Neuron (in vitro differentiated cells): Measurements from ENCODE around the gene TM4SF18.

GRCh38 chr3:149333117-149334094 lies at the start of gene TM4SF18:
Gene TM4SF18 (minus strand): TSS chr3:149333636.
- PRO-cap = no peak

GRCh38 chr3:149366755-149367507 lies 10.5 kb downstream of the TM4SF1 start:
- PRO-cap = no peak

- PRO-cap = no peak
Measured at GRCh38 chr3:149393514-149393713, 16.0 kb upstream of the TM4SF1 start.

DNA sequence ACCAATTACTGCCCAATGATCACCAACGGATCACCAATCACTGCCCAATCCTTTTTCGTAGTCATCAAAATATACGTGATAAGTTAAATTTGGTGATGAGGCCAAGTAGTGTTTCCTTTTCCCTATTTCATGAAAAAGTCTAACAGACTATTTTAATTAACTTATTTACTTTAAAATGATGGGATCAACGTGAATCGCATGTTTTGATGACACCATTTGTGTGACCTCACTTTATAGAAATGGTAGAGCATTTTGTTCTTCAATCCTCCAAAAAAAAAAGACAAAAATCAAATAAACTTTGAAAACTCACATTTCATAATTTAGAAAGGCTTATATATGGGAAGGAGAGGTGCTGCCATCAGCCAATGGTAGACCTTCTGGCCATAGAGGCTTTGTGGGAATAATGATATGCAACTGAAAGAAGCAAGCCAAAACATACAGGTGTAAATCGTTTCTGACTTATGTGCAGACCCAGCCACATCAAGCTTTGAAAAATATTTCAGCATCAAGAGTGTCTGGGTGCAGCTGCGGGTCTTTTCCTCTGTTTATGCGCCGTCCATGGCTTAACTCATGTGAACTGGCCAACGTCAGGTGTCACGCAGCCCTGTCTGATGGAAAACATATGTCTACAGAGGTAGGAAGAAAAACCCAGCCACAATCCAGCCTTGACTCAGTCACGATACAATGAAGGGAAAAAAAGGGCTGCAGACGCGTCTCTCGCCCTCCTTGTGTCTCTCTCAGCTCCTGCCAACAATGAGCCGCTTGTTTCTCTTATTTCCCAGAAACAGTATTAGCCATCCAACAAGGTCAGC lies 79.0 kb downstream of the TM4SF4 start:
- PRO-cap = no peak

DNA sequence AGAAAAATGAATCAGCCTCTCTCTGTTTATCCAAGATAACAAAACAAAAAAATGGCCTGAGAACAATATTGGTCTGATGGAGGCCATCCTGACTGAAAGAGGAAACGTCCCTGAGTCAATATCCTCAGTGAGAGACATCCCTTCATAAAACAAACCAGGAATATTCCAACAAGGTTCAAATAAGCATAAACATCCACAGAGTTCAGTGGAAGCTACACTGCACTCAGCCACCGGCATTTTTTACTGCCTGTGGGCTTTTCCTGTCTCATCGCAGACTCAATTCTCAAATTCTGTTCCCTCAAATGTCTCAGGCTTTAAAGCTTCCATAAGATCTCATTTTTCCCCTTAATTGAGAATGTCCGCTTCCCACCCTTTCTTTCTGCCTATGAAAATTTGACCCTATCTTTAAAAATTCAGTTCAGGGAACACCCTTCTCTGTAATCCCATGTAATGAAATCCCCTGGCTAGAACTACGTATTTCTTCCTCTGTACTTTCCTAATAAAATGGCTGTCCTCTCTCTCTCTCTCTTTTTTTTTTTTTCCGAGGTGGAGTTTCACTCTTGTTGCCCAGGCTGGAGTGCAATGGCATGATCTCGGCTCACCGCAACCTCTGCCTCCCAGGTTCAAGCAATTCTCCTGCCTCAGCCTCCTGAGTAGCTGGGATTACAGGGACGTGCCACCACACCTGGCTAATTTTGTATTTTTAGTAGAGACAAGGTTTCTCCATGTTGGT lies 41.7 kb downstream of the WWTR1 start:
- PRO-cap = no peak

- PRO-cap = no peak
Measured at GRCh38 chr3:149701937-149702361, 44.1 kb upstream of the WWTR1 start.

GRCh38 chr3:149860156-149861220 lies 47.5 kb downstream of the RNF13 start:
- PRO-cap = no peak

DNA sequence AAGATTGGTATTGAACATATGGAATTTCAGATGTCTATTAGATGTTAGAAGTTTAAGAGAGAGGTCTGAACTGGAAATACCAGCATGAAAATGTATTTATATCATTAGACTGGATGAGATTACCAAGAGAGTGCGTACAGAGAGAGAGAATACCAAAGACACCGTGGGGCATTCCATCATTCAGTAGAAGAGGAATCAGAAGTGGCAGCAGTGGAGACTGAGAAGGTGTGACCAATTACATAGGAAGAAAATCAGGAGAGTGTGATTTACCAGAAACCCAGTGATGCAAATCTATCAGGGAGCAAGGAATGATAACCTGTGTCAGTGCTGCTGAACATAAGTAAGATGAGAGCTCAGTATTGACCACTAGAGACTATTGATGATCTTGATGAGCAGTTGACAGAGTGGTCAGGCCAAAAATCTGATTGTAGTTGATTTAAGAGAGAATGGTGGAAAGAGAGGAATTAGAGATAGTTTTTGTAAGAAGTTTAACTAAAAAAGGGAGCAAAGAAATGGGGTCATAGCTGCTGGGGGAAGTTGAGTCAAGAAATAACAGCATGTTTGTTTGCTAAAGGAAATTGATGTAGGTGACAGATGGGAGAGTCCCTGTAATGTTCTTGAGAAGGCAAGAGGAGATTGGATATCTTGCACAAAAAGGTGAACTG lies 46.3 kb downstream of the PFN2 start:
- PRO-cap = no peak

- PRO-cap = no peak
Measured at GRCh38 chr3:149970682-149970789, 159 bp downstream of the PFN2 start.

- PRO-cap = no peak
Measured at GRCh38 chr3:149971885-149972010, 1.1 kb upstream of the PFN2 start.

GRCh38 chr3:150235939-150236309 lies 172.2 kb upstream of the TSC22D2 start:
- PRO-cap = no peak

GRCh38 chr3:150237384-150238001 lies 170.6 kb upstream of the TSC22D2 start:
- PRO-cap = no peak

GRCh38 chr3:150255219-150255983 lies 152.7 kb upstream of the TSC22D2 start:
- PRO-cap = no peak

DNA sequence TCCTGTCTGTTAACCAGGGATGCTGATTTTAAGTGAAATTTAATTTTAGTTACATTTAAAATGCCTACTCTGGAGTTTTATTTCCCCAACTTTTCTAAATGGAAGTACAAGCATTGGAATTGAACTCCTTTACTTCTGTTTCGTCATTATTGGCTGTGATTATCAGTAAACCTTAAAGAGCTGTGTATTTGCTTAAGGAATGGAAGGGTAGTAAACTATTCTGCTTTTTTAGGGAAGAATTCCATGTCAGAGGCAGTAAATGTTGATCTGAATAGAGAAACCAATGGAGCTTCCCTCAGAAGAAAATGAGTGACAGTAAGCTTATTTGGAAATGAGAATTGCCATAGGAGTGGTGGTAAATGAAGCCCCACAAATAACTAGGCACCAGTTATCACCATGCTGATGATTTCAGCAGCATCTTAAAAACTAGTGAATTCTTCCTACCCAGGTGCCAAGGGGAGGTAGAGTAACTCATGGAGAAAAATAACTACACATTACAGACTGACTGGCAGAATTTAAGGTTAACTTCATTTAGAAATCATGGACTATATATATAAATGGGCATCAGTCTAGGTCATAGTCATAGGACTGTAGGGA lies 20.9 kb downstream of the TSC22D2 start:
- PRO-cap = no peak

DNA sequence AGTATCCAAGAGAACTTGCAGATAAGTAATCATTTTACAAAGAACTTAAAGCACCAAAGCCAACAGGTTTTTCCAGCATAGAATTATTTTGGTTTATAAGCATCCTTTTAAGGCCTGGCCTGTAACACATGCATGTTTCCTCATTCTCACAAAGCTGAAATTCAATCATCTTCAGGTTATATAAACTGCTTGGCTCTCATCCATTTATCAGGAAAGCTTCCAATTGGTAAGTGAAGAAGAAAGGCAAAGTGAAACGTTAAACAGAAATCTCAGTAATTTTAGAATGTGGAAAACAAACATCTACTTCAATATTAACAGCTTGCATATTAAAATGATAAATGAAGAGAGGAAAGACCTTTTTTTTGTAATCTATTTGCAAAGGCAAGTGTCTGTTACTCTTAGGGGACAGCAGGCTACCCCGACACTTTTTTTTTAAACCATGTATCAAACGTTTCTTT lies 1.5 kb downstream of the SERP1 start:
- PRO-cap = no peak

GRCh38 chr3:150699135-150699727 lies 4.5 kb downstream of the ERICH6 start:
- PRO-cap = no peak

DNA sequence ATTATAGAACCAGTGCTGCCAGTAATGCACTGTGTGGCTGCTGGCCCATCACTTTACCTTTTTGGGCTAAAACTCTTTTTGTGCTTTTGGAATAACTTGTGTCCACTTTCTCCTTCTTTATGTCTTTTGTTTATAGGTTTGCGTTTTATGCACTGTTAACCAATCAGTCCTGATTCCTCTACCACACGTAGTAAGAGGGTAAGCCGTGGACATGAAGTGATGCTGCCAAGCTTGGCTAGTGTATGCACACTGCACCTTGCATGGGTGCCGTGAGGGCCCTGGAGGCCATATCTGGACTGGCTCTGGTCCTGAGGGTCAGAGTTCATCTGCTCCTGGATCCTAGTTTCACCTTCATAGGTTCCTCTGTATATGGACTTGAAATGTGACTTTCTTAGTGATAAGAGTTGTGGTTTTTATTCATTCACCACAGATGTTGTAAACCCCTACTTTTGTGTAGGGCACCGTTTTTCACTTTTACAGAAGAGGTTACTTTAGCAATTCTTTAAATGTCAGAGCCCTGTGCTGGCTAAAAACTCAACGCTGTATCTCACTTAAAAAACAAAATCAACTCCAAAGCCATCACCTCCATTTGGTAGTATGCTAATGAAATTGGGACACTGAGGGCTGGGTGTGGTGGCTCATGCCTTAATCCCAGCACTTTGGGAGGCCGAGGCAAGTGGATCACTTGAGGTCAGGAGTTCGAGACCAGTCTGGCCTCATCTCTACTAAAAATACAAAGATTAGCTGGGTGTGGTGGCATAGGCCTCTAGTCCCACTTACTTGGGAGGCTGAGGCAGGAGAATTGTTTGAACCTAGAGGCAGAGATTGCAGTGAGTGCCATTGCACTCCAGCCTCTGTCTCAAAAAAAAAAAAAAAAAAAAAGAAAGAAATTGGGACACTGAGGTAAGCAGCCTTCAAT lies 22.9 kb downstream of the SIAH2 start:
- PRO-cap = no peak

DNA sequence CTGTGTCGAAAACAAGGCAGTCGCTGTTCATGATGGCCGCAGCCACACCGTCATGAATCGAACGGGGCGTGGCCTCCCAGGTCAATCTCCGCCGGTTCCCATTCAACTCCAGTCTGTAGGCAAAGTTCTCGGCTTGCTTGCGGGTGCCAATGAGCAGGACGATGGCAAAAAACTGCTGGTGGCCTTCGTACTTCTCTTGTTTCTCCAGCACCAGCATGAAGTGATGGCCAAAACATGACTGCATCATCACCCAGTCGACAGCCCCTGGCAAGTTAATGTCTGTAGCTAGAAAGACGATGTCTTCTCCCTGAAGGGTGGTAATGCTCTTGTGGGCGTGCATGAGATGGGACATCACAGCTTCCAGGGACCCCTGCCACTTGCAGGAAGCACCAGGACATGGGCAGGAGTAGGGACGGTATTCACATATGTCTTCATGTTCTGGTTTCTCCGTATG lies 20.7 kb downstream of the SIAH2 start:
- PRO-cap = no peak

- PRO-cap = no peak
Measured at GRCh38 chr3:150764408-150764994, 1.5 kb upstream of the SIAH2 start.

- PRO-cap = no peak
Measured at GRCh38 chr3:151171028-151171437, 32.0 kb downstream of the GPR171 start.